Metastatic Liver Carcinoma in the Adrenal Gland (tissue), 2 donors: ENCODE measurements around the genes OR51E1, OR51B5, TIMM10B, DNHD1, TAF10, OR2D2 and NLRP14.

DNA sequence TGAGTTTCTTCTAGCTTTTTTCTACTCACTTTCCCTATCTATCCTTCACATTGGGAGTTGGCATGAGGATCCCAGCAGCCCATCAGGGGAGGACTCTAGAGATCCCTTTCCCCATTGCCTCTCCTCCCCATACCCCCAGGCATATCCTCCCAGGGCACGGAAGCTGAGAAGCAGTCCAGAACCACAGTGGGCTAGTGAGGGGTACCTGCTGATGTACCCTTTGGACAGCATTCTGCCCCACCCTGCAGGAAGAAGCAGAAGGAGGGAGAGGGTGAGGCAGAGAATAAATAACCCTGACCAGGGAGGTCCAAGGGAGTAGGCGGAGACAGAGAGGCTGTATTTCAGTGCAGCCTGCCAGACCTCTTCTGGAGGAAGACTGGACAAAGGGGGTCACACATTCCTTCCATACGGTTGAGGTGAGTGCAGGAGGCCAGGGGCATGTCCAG, at the start of gene OR51E1:
TSS of gene OR51E1 (plus strand) at position 368 of the 446 bp plus-strand sequence.
- PRO-cap, 2 experiments: no peak in any of the 2 experiments

DNA sequence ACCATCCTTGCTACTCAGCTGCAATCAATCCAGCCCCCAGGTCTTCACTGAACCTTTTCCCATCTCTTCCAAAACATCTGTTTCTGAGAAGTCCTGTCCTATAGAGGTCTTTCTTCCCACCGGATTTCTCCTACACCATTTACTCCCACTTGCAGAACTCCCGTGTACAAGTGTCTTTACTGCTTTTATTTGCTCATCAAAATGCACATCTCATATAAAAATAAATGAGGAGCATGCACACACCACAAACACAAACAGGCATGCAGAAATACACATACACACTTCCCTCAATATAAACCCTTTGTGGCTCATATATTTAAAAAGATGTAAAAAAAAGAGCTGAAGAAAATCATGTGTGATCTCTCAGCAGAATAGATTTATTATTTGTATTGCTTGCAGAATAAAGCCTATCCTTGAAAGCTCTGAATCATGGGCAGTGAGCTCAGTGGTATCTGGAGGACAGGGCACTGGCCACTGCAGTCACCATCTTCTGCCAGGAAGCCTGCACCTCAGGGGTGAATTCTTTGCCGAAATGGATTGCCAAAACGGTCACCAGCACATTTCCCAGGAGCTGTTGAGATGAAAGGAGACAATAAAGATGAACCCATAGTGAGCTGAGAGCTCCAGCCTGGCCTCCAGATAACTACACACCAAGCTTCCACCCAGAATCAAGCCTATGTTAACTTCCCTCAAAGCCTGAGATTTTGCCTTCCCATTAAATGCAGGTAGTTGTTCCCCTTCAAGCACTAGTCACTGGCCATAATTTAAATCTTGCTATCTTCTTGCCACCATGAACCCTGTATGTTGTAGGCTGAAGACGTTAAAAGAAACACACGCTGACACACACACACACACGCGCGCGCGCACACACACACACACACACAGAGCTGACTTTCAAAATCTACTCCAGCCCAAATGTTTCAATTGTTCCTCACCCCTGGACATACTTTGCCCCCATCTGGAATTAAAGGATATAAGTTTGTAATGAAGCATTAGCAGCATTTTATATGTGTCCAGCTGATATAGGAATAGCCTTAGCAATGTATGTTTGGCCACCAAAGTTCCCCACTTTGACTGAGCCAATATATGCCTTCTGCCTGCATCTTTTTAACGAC, 1.4 kb downstream of the HBG1 start:
- PRO-cap, 2 experiments: no peak in any of the 2 experiments

- PRO-cap, 2 experiments: no peak in any of the 2 experiments
Observed at GRCh38 chr11:5343389-5343711, at the start of gene OR51B5. Gene OR51B5, minus strand, starts transcription at chr11:5343524.

- PRO-cap, 2 experiments: no peak in any of the 2 experiments
Observed at GRCh38 chr11:5488730-5489193, 277 bp downstream of the OR52D1 start.

DNA sequence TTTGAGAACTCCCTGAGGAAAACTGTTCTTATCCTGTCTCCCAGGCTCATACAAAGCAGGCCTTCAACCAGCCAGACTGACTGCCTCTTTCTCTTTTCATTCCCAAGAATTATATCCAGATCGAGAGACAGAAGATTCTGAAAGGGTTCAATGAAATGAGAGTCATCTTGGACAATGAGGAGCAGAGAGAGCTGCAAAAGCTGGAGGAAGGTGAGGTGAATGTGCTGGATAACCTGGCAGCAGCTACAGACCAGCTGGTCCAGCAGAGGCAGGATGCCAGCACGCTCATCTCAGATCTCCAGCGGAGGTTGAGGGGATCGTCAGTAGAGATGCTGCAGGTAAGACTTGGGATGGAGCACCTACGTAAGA, 8.6 kb downstream of the TRIM22 start:
- PRO-cap, 2 experiments: no peak in any of the 2 experiments

GRCh38 chr11:6273038-6273619, 13.5 kb downstream of the CCKBR start:
- PRO-cap, 2 experiments: no peak in any of the 2 experiments

DNA sequence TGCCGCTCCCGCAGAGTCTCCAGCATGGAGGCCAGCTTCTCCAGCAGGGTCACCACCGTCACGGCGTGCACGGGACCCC, 113 bp downstream of the CAVIN3 start:
- PRO-cap, 2 experiments: no peak in any of the 2 experiments

DNA sequence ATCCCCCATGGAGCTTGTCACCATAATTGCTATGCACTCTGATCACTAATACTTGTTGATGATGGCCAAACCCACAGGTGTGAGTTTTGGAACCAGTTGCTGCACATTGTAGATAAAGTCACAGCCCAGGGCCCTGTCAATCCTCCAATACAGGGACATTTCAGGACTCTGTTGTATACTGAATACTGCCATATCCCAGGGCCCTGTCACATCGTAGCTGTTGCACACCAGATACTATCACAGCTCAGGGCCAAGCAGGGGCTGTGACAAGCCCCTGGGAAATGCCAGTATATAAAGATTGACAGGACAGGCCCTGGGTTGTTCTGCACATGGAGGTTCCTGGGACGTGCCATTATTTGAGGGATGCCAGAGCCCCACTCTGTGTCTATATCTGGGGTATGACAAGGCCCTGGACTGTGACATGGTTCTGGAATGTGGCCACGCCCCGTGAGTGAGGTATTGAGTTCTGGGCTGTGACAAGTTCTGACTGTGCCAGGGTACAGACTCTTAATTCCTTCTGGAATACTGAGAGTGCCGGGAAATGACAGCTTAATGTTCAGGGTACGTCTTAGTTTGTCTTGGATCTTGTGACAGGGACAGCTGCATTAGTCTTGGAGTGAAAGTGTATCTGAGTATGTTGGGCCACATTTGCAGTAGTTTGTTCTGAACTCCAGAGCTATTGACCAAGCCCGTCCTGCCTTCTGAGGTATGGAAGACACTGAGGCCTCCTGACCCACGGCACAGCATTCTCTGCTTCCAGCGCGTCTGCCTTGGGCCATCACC, 27.8 kb upstream of the SMPD1 start:
- PRO-cap, 2 experiments: no peak in any of the 2 experiments

DNA sequence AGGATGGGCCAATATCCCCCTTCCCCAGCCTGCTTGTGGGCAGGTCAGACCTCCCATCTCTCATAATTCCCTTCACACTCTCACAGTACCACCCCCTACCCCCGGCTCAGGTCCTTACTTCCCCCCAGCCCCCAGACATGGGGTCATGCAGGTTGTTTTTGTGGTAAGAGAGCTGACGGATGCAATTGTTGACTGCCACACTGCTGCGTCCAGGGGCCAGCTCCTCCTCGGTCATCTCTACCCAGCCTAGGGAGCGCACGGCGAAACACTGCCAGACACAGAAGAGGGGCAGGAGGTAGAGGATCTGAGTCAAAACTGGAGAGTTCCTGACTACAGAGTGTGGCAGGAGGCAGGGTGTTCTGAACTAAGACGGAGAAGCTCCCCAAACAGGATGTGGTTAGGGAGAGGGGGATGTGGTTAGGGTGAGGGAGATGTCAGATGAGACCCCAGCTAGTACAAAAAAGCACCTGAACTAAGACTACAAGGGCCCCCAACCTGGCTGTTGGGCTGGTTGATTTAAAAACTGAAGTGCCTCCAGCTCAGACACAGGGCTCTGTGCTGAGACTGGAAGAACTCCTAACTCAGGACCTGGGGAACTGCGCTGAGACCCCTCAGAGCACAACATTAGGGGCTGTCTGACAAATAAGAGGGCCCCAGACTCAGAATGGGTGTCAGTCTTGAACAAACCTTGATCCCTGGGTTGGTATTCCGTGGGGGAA, 12.3 kb downstream of the SMPD1 start:
- PRO-cap, 2 experiments: peak in 1 of 2 experiments; most common minus-strand start position 341 of the sequence (in 1)

DNA sequence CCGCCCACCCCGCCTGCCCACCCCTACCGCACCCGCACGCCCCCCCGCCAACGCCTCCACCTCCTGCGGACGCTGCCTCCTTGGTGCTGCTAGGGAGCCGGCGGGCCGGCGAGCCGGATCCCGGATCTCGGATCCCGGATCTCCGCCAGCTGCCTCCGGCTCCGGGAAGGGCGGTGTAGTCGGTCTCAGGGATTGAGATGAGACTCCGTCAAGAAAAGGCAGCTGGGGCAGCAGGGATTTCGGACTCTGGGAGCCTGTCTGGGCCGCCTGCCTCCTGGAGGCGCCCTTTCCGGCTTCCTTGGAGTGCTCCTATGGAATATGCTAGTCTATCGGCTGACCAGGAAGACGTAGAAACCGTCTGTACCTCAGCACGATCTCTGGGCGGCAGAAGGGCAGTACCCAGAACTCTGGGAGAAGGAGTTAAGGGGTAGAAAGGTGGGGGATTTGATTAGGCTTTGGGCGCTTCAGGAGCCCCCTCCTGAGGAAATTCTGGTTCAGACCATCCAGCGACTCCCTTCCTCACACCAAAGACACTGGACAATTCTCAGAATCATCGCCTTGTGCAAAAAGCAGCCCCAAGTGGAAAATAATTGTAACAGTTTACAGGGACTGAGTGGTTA, 411 bp upstream of the TRIM3 start:
- PRO-cap, 2 experiments: peak in 2 of 2 experiments; most common plus-strand start position 86 of the sequence (in 2)

- PRO-cap, 2 experiments: peak in 2 of 2 experiments; most common plus-strand start chr11:6481501 (in 2)
Observed at GRCh38 chr11:6481414-6482016, at the start of gene TIMM10B. Gene TIMM10B, plus strand, starts transcription at chr11:6481501.

GRCh38 chr11:6496883-6497788, at the start of gene DNHD1:
Gene DNHD1, plus strand, starts transcription at chr11:6497280.
- PRO-cap, 2 experiments: no peak in any of the 2 experiments

DNA sequence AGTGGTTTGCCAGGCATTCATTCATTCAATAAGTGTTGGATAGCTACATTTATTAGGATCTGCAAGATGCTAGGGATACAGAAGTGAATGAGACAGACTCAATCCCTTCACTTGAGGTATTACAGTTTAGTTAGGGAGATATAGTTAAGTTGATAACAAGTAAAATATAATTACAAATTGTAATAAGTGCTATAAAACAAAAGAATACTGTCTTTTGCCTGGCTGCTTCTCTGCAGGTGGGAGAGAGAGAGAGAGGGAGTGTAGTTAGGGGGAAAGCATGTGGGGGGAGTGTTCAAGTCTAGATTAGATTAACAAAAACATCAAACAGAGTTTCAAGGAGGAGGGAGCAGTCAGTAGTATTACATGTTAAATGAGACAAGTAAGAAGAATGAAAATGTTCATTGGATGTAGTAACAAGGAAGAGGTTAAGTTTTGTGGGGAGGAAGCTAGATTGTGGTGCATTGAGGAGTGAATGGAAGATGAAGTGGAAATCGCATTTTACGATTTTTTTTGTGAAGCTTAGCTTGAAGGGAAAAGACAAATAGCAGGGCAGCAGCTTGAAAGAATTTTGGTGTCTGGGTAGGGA, 3.7 kb downstream of the DNHD1 start:
- PRO-cap, 2 experiments: no peak in any of the 2 experiments

DNA sequence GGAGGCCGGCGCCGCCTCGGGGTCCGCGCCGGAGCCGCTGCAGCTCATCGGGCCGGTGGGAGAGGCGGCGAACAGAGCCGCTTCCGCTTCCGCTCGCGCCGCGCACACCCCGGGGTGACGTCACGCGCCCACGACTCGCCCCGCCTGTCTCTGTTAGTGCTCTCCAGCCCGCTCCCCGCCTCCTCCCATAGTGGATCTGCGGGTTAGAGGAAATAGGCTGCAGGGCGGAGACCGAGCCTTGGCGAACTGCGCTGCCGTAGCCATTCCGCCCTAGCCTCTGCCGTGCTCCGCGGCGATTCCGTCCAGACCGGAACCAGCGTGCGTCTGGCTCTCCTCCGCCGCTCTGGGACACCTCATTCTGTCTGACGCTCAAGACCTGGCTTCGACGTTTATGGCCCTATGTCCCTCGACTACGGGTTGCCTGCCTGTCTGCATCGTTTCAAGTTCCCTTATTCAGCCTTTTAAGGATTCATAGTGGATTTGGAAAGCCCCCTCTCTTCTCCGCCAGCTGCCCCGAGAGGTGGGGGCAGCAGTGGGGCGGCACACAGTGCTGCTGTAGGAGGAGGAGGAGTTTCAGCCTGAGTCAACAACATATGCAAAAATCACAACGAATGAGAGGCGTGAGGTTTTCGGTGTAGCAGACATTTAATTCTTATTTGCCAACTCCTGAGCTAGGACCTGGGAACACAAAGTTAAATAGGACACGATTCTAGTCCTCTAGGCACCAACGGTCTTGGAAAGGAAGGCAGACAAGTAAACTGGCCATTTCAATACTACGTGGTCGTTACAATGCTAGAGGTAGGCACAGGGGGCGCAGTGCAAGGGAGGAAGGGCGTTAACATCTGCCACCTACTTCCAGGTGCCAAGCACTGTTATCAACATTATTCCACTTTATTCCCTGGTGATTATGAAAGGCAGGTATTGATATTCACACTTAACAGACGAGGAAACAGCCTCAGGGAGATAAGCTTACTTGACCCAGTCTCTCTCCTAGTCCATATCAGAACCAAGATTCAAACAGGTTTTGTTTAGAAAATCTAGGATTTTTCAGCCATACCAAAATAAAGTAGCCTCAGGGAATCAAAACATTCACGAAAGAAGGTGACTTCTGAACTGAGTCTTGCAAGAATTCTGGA, at the start of gene TAF10:
TSS of gene TAF10 (minus strand) at position 75 of the 1,136 bp plus-strand sequence.
- PRO-cap, 2 experiments: peak in 2 of 2 experiments; most common plus-strand start position 190 of the sequence (in 2); most common minus-strand start position 73 of the sequence (in 2)

GRCh38 chr11:6617389-6617970, 1.7 kb downstream of the TPP1 start:
- PRO-cap, 2 experiments: no peak in any of the 2 experiments

DNA sequence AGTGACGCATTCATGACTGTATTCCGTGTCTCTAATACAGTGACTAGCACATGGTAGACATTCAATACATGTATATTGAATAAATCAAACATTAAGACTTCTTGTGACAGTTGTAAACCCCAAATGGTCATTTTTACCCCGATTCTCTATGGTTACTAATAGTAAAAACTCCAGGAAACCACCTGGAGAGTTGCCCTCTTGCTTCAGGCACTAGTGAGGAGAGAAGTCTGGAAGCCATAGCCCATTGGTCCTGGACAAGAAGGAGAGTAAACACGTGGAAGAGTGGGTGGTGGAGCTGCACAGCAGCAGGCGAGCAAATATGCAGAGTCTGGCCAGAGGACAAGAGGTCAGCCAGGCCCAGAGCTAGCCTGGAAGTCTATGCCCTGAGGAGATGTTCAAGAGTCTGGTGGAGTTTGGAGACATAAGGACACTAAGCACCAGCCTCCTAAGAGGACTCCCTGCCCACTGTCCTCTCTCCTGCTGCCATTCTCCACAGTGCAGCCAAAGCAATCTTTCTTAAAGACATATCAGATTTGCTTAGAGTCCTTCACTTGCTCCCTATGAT, 17.7 kb downstream of the DCHS1 start:
- PRO-cap, 2 experiments: peak in 2 of 2 experiments; most common plus-strand start position 320 of the sequence (in 2)

GRCh38 chr11:6892281-6892883, at the start of gene OR2D2:
Gene OR2D2, minus strand, starts transcription at chr11:6892500.
- PRO-cap, 2 experiments: no peak in any of the 2 experiments

DNA sequence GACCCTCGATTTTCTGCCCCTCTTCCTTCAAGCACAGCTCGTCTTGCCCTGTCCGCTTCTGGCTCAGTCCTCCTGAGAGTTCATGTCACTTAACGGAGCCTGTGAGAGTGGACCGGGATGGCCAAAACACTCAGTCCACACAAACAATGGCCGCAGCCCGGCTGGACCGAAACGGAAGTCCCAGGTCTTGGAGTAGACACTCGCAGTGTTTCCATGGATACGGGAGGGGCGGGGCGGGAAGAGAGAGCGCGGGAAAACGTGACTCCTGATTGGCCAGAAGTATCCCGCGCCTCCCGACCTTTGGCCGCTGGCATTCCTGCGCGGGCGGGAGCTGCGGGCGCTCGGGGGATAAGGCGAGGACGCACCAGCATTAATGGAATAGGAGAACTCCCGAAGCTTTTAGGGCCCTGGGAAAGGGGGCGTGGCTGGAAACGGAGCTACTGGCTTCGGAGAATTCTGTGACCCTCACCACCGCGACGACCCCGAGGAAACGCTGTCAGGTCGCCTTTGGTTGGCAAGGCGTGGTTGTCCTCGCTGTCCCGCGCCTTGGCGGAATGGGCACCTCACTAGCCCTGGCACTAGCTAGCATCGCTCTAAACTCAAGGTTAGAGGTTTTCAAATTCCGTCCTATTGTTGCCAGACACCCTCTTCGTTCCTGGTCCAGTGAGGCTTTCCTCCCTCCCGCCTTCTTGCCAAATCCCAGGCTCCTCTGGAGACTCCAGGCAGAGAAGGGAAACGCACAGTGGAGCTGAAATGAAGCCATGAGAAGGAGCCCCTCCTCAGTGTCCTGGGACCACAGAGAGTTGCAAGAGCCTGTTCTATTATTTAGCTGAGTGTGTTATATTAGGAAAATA, at the start of gene NLRP14:
TSS of gene NLRP14 (plus strand) at position 313 of the 854 bp plus-strand sequence.
- PRO-cap, 2 experiments: peak in 2 of 2 experiments; most common plus-strand start position 334 of the sequence (in 1)

DNA sequence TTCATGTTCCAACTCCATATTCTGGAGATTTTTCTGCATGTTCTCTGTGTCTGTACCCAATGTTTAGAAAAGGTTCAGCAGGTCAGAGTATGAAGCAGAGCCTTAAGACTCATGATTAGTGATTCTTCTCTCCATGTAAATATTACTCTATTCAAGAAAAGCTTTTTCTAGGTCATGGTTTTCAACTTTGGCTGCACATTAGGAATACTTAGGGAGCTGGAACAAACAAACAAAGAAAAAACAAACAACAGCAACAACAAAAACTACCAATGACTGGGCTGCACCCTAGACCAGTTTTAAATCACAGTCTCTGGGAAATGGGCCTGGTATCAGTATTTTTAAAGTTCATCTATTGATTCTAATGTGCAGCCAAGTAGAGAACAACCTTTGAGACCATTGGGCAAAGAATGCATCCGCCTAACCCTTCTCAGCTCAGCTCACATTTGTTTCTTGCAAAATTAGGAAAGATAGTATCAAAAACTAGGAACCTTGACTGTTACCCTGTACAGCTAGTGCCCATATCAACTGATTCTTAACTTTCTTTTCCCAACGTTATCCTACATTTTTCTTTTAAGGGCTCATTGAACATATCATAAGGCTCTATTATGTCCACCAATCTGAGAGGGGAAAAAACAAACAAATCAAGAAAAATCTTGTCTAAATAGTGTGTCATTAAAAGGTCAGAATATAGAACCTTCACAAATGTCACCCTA, 5.2 kb downstream of the SYT9 start:
- PRO-cap, 2 experiments: no peak in any of the 2 experiments

DNA sequence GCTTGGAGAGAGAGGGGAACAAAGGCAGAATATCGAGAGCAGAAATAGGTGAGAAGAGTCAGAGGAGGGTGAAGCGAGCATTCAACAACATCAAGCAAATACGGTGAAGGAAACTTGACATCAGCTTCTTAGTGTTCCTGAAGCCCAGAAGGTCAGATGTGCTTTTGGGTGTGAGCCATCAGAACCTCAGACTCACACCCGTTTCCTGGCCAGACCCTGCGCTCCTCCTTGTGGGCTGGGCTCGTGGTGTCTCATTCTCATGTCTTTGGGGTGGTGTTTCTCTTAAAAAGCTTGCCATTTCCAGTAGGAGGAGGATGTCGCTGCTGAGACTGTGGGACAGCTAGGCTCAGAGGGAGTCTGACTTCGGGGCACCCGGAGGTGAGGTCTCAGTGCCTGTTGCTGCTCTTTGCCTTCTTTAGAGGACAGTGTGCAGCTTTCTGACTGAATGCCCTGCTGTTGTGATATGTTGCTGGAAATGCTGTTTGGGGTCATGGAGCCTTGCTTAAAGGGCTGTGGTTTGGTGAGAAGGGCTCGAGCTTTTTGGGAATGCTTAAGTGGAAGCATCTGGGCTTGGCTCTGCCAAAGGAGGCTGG, 24.3 kb downstream of the PPFIBP2 start:
- PRO-cap, 2 experiments: no peak in any of the 2 experiments